Peyer's patch (tissue), 4 donors: Measurements from ENCODE around the genes GCM1 and TINAG.

- PRO-cap: no peak
- RAMPAGE, long total RNA, 4 experiments: no peak in any of the 4 experiments
These were observed 52.5 kb upstream of the GSTA1 start for GRCh38 chr6:52856106-52856625.

GRCh38 chr6:53056120-53056757 lies 5.4 kb downstream of the CILK1 start:
- PRO-cap: no peak
- RAMPAGE, long total RNA, 4 experiments: no peak in any of the 4 experiments

- PRO-cap: no peak
- RAMPAGE, long total RNA, 4 experiments: no peak in any of the 4 experiments
These were observed 36.2 kb downstream of the GCM1 start for GRCh38 chr6:53112316-53112868.

DNA sequence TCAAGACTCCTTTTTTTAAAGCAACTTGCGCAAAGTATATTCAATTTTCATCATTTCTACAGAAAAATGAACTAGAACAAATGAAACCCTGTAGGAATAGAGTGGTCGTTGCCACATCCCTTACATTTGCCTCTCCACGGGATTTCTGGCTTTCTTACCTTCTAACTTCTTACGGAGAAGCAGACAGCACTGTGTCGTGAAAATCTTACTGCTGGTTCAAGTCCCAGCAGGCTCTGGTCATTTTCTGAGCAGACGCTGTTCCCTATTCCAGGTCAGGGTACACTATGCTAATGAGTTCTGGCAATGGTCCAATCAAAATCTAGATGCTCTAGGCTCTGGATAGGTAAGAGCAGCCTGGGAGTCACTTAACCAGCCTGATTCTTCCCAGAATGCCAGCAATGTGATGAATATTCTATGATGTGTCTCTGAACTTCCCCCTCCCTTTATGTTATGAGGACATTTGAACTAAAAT lies at the start of gene GCM1:
Gene GCM1, minus strand, starts transcription at position 246 of the 472 bp plus-strand sequence.
- PRO-cap: no peak
- RAMPAGE, long total RNA, 4 experiments: no peak in any of the 4 experiments

DNA sequence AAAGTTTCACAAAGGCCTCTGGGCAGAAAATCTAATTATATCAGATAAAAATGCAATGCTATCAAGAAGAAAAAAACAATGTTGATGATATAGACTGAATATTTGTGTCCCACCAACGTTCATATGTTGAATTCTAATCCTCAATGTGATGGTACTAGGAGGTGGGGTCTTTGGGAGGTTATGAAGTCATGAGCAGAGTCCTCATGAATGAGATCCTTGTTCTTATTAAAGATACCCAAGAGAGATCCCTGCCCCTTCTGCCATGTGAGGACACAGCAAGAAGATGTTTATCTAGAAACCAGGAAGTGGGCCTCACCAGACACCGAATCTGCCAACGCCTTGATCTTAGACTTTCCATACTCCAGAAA lies 67.6 kb upstream of the GCM1 start:
- PRO-cap: no peak
- RAMPAGE, long total RNA, 4 experiments: no peak in any of the 4 experiments

DNA sequence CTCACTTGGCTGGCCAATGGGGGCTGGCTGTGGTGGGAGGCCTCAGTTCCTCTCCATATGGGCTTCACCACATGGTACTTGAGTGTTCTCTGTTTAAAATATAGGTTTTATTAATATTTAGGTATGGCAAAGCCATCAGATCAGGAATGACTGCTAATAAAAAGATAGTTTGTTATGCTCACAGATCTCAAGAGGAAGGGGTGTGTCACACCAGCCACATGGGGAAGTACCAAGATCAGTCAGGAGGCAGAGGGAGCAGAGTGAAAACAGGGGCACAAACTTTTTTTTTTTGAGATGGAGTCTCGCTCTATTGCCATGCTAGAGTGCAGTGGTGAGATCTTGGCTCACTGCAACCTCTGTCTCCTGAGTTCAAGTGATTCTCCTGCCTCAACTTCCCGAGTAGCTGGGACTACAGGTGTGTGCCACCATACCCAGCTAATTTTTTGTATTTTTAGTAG lies 92.1 kb upstream of the GCM1 start:
- PRO-cap: no peak
- RAMPAGE, long total RNA, 4 experiments: no peak in any of the 4 experiments

DNA sequence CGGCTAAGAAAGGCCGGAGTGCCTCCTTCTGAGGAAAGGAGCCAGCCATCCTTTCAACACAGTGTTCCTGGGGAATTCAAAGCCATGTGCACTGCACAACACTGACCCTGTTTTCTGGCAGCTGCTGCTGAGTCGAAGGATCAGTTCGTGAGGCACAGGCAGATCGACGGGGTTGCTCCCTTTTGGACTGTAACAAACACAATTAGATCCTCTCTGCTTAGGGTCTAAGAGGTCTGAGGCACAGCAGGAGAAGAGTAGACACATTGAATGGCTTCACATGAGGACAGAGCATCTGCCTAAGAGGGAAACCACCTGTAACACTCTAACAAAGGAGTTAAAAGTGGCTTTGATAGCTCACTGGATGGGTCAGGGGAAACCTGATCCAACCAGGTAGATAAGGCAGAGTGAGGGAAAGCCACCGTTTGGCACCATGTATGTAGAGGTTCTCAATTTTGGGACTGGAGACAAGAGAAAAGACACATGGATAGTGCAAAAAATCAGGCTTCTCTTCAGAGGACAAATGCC lies 60.9 kb downstream of the ELOVL5 start:
- PRO-cap: no peak
- RAMPAGE, long total RNA, 4 experiments: no peak in any of the 4 experiments

GRCh38 chr6:53299317-53299715 lies 49.4 kb downstream of the ELOVL5 start:
- PRO-cap: no peak
- RAMPAGE, long total RNA, 4 experiments: no peak in any of the 4 experiments

DNA sequence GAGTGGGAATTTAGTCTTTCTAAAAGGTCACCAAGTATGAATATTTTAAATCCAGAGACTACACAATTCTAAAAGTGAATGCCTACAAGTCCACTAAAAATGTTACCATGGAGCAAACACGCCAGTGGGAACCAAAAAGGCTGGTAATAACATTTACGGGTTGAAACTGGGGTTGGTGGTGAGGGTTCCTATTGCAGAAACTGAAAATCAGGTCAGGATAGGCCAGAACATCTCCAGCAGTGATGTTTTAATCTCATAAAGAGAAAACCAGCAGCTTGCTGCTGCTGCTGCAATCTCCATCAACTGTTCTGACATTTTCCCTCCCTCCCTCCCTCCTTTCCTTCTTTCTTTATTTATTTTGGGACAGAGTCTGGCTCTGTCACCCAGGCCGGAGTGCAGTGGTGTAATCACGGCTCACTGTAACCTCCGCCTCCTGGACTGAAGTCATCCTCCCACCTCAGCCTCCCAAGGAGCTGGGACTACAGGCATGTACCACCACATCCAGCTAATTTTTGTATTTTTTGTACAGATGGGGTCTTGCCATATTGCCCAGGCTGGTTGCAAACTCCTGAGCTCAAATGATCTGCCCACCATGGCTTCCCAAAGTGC lies 5.8 kb downstream of the ELOVL5 start:
- PRO-cap: no peak
- RAMPAGE, long total RNA, 4 experiments: no peak in any of the 4 experiments

- PRO-cap: no peak
- RAMPAGE, long total RNA, 4 experiments: start-site peak on the minus strand in 1 of 4 experiments, at chr6:53505100-53505488 at its widest, 30 reads per replicate
These were observed 39.6 kb downstream of the GCLC start for GRCh38 chr6:53504944-53505995.

DNA sequence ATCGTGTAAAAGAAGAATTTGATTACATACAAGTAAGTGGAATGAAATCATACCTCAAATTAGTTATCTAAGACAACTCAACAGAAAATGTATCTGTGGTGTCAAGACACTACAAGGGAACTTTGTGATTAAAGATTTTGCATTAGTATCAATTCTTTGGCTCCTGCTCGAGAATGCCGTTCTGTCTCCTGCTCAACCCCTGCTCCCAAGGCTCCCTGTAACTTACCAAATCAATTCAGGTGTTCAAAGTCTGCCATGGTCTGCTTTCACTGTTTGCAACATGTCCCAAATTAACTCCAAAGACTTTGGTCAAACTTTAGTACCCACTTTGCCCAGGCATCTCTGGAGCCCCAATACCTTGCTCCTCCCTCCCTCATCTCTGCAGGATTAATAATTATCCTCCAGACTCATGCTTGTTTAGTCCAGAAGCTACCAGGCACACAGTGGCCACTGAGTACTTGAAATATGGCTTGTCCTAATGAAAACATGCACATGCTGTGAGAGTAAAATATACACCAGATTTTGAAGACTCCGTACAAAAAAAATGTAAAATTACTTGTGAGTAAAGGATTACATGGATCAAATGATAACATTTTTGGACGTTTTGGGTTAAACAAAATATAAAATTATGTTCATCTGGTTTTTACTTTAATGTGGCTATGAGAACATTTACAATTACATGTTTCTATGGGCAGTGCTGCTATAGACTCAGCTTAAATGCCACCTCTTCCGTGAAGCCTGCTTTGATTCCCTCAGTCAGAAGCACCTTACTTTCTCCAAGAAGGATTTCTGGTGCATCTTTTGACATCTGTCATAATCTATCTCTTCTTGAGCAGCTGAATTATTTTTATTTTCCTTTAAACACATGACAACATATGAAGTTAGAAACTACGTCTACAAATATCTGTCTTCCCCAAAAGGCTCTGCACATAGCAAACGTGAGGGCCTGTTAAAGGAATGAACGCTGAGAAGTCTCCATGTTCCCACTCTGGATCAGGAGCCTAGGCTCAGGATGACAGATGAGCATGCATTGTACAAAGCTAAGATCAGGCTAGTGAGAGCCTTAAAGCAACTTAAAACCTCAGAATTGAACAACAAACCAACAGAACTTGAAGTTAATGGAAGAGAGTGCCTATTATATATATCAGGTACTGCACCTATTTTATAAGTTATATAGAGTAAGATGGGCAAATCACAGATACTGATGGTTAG lies 30.0 kb downstream of the GCLC start:
- PRO-cap: no peak
- RAMPAGE, long total RNA, 4 experiments: start-site peak on the minus strand in 1 of 4 experiments, centred at position 1,019 of the sequence, 26 reads per replicate

DNA sequence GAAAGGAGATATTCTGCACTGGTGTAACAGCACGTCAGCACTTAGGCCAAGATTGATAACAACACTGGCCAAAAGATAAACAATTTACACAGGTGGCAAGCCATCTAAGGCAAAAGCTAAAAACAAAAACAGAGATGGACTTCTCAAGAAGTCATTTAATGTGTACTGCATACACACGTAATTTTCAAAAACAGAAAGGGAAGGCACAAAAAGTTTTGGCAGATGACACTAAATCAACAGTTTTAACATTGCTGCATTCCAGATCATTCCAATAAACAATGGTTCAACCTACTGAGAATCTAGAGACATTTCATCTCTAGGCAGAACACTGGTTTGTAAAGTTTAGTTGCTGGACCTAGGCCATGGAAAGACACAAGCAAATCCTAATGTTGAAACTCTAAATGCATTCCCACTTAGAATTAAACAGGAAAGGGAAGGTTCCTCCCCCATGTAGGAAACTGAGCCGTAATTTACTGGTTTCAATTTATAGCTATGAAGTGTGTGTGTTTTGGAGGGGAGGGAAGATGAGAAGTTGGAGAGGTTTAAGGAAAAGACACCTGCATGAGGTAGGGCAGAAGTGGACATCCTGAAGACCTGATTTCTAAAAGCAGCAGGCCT lies 1.3 kb downstream of the GCLC start:
- PRO-cap: no peak
- RAMPAGE, long total RNA, 4 experiments: no peak in any of the 4 experiments

DNA sequence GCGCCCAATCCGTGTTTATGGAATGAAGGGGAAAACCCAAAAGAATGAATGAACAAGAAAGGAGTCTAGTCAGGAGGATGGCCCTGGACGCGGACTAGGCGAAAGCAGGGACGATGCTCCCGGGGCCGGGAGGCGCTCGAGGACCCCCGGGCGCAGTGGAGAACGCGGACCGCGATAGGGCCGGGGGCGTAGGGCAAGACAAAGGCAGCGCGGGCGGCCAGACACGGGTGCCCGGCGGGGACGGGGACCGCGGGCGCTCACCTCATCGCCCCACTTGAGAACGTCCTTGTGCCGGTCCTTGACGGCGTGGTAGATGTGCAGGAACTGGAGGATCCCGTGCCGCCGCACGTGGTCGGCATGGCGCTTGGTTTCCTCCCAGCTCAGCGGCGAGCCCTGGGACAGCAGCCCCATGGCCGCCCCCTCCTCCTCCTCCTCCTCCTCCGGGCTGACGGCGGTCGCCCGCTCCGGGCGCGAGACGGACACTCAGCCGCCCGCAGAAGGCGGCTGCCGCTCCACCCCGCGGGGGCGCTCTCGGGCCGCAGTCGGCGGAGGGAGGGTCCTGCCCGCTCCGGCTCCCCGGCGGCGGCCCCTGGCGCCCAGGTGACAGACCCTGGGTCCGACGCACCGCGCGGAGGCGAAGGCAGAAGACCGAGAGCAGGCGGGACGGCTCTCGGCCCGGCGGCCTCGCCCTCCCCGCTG lies 517 bp downstream of the GCLC start:
- PRO-cap: bidirectional peak, plus-strand start at position 643 of the sequence, minus-strand start at position 435 of the sequence
- RAMPAGE, long total RNA, 4 experiments: start-site peak on the minus strand in 1 of 4 experiments, centred at position 514 of the sequence, 20 reads per replicate

DNA sequence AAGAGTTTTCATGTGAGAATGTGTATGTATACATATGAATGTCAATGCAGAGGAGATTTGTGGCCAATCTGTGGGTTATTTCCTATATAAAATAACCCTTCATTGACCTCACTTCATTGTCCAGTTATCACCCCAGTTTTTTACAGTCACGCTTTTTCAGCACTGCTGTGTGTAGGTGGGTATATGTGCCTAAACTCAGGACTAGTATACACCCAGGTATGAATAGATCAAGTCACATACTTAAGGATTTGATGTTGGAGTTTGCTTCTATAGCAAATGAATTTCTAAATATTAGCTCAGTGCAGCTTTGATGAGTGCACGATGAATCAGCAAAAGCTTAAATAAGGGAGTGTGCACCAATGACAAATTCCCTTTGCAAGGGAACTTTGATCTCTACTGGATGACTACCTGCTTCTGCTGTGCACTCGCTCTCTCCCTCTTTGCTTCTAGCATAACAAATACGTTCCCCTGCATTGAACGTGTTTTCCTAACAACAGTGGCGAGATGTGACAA lies 50.0 kb downstream of the KLHL31 start:
- PRO-cap: unidirectional peak, plus-strand start at position 403 of the sequence; bidirectional peak, plus-strand start outside the sequence, minus-strand start at position 448 of the sequence
- RAMPAGE, long total RNA, 4 experiments: no peak in any of the 4 experiments

- PRO-cap: no peak
- RAMPAGE, long total RNA, 4 experiments: no peak in any of the 4 experiments
These were observed 48.5 kb upstream of the LRRC1 start for GRCh38 chr6:53746274-53746763.

DNA sequence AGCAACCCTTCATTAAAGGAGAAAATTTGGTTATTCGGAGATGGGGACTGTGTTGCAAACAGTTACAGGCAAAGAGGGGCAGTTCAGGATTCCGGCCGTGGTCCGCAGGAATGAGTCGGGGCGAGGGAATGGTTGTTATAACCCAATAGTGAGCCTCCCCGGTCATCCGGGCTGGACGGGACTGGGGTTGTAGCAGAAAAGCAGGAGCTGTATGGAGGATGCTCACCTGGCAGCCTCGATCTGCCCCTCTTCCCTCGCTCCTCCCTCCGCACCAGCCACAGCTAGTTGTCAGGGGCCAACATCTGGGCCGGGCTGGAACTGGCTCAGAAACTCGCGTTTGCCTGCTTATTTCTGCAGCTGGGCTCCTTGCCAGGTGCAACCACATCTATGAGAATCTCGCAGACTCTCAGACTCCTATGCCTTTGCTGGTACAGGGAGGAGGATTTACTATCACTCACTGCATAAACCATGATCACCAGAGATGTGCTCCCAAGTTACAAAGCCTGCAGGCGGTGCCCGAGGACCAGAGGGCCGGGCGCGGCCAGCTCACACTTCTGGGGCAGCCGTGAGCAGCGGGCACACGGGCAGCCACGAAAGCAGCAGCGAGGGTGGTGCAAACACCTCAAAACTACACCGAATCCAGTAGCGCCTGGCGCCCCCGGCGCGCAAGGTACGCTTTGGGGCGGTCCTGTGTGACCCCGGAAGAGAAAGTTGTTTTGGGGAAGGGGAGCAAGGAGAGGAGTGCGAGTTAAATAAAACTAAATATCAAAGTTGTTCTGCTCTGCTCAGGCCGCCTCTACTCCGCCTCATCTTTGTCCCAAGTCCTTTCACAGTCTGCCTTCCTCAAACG lies 633 bp upstream of the LRRC1 start:
- PRO-cap: bidirectional peak, plus-strand start at position 551 of the sequence, minus-strand start at position 251 of the sequence
- RAMPAGE, long total RNA, 4 experiments: start-site peak on the plus strand in 1 of 4 experiments, centred at position 542 of the sequence, 15 reads per replicate

- PRO-cap: bidirectional peak, plus-strand start at chr6:53795713, minus-strand start at chr6:53795456
- RAMPAGE, long total RNA, 4 experiments: no peak in any of the 4 experiments
These were observed 386 bp downstream of the LRRC1 start for GRCh38 chr6:53795221-53795561.

DNA sequence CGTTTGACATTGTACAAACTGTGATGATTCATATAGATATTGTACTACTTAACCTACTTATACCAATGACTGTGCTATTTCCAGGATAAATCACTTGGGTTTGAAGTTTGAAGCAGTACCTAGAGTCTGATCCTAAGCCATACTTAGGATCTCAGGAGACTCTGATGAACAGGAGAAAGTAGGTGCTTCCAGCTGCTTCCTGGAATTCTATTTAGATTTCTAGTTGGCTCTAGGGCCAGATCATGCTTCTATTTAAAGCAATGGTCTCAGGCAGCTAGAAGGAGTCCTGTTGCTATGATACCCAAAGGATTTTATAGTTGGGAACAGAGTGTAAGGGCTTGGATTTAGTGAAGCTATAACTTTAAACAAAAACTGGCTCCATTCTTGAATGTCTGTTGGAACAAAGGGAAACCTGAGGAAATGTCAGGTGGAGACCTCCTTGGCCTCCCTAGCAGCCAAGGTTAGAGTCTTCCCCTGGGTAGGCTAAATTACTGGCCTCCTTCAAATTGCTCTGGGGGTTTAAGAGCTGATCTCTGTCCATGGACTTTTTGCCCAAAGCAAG lies 52.3 kb upstream of the TINAG start:
- PRO-cap: no peak
- RAMPAGE, long total RNA, 4 experiments: no peak in any of the 4 experiments

DNA sequence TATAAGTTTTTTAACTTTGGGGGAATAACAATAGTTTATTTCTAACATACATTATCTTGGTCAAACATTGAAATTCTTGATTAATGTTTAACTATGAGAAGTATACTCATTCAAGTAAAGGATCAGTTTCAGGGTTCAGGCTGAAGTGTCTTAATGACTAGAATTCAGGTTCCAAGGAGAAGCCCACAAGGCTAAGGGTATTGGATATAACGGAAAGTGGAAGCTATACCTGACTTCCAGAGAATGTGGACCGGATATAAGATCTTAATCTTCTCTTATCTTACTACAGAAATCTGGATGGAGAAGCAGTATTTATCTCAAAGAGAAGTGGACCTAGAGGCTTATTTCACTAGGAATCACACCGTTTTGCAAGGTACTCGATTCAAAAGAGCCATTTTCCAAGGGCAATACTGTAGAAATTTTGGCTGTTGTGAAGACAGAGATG lies at the start of gene TINAG:
Gene TINAG, plus strand, starts transcription at position 134 of the 445 bp plus-strand sequence.
- PRO-cap: unidirectional peak, plus-strand start at position 164 of the sequence
- RAMPAGE, long total RNA, 4 experiments: start-site peak on the plus strand in 3 of 4 experiments, centred at positions 146 to 180 of the sequence, 28 to 357 reads per replicate

- PRO-cap: no peak
- RAMPAGE, long total RNA, 4 experiments: no peak in any of the 4 experiments
These were observed 128.0 kb upstream of the FAM83B start for GRCh38 chr6:54718413-54719227.